Measurements from ENCODE around the genes IL18BP and TOMT.

GRCh38 chr11:71998525-71999454, at the start of gene IL18BP:
IL18BP (plus strand) TSS chr11:71998909.
- PRO-cap = bidirectional peak, plus-strand start at chr11:71998912, minus-strand start at chr11:71998882

- PRO-cap = no peak
Measured at GRCh38 chr11:72013264-72014252, 14.8 kb downstream of the IL18BP start.

GRCh38 chr11:72069241-72069706, 11.1 kb downstream of the NUMA1 start:
- PRO-cap = no peak

DNA sequence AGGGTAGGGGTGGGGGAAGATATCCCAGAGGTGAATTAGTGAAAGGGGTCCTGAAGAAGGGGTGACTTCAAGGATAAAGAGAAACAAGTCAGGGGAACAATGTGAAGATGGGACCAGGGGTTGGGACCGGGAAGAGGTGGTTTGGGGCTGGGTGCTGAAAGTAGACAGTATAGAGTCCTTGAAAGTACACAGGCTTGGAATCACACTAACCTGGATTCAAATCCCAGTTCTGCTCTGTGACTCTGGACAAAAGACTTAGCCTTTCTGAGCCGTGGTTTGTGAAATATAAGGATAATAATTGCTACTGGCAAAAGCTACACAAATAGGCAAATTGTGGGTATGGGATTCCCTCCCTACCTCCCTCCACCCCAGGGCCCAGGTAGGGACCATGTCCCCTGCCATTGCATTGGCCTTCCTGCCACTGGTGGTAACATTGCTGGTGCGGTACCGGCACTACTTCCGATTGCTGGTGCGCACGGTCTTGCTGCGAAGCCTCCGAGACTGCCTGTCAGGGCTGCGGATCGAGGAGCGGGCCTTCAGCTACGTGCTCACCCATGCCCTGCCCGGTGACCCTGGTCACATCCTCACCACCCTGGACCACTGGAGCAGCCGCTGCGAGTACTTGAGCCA, at the start of gene TOMT:
TSS of gene TOMT (plus strand) at position 361 of the 630 bp plus-strand sequence.
- PRO-cap = no peak

GRCh38 chr11:72208997-72209385, 7.6 kb upstream of the FOLR2 start:
- PRO-cap = no peak

DNA sequence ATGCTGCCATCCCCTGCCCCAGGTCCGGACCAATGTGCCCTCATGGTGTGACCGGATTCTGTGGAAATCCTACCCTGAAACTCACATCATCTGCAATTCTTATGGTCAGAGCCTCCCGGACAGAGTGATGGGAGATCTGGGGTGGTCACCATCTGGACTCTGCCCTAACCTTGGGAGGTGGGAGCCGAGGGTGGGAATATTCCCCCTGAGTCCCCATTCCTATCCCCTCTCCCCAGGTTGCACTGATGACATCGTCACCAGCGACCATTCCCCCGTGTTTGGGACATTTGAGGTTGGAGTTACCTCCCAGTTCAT, 8.8 kb downstream of the INPPL1 start:
- PRO-cap = no peak

DNA sequence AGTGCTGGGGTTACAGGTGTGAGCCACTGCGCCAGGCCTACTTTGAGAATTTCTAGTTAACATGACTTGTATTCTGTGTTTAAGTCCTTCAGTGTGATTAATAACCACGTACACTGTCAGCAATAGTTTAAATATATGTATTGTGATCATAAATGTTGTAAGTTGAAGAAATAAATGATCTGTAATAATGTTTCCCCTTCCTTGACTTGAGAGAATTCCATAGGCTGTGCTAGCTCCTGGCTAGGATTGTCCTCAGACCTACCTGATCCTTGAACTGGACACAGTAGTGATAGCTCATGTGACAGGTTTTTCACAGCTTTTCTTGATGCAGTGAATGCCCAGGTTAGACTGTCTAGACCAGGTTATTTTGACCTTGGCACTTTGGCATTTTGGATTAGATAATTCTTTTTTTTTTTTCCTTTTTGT, 47.2 kb upstream of the CLPB start:
- PRO-cap = no peak

DNA sequence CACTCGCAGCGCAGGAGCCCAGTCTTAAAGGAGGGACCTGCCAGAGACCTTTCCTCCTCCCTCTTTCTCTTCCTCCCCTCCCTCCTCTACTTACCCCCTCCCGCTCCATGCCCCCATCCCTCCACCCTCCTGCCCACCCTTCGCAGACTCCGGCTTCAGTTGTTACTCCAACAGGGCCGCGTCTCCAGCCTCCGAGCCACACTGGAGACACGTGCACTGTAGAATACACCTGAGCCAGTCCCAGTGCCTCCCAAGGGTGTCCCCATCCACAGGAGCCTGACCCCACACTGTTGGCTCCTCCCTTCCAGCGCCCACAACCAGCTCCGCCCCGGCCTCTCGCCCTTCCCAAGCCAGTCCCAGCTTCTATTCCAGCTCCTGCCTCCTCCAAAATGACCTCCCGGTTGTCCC, 59.3 kb downstream of the PDE2A start:
- PRO-cap = no peak

- PRO-cap = no peak
Measured at GRCh38 chr11:72632270-72632982, 41.8 kb downstream of the PDE2A start.

DNA sequence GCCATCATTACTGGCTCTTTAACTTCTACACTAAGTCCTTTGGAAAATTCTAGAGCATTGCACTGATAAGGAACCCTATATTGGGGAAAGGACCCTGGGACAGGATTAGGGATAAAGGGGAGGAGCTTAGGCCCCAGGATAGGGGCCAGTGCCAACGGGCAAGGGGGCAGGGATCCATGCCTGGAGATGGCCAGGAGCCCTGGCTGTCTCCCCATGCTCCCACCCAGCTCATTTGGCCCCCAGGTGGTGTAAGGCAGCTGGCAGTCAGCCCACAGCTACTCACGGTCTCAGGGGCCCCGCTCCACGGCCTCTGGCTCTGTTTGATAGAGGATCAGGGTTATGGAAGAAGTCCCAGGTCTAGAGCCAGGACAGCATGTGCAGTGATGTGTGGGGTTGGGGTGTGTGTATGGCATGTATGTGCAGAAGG, 18.3 kb upstream of the PDE2A start:
- PRO-cap = no peak

- PRO-cap = no peak
Measured at GRCh38 chr11:72703002-72703753, 29.0 kb upstream of the PDE2A start.

GRCh38 chr11:72703761-72704324, 29.6 kb upstream of the PDE2A start:
- PRO-cap = no peak

DNA sequence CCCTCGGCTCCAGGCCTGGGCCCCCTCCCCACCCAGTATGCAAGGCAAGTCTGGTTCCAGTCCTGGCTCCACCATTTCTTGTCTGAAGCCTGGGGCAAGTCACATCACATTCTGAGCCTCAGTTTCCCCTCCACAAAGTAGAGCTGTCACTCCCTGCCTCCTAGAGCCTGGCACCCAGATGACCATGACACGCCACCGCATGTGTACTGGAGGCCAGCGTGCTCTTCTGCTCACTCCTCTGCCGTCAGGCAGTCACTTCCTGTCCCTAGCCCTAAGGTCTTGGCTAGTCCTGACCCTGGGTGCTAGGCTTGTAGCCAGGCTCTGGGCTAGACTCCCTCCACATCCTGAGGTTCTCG, 12.7 kb downstream of the ARAP1 start:
- PRO-cap = no peak

- PRO-cap = no peak
Measured at GRCh38 chr11:72754314-72755450, 2.5 kb upstream of the ARAP1 start.

DNA sequence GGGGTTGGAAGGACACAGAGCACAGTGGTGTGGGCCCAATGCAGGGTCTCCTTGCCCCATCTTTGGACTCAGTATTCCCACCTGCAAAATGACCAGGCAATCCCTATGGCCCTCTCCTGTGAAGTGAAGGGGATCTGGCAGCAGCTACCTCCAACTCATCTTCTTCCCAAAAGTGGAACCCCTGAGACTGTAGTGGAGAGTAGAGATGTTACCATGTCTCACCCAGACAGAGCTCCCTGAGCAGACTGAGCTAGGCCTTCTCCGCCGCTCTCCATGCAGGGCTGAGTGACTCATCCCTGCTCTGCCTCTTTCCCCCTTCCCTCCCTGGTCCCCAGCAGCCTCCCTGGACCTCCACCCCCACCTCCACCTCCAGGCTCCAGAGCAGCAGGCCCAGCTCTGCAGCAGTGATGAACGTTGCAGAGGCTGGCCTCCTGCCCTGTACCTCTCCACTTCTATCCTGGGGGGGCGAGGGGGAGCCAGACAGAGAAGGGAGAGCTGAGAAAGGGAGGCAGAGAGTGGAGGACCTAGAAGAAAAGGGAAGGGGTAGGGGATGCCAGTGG, 19.2 kb upstream of the ARAP1 start:
- PRO-cap = no peak

GRCh38 chr11:72779538-72780134, 14.2 kb downstream of the STARD10 start:
- PRO-cap = no peak

DNA sequence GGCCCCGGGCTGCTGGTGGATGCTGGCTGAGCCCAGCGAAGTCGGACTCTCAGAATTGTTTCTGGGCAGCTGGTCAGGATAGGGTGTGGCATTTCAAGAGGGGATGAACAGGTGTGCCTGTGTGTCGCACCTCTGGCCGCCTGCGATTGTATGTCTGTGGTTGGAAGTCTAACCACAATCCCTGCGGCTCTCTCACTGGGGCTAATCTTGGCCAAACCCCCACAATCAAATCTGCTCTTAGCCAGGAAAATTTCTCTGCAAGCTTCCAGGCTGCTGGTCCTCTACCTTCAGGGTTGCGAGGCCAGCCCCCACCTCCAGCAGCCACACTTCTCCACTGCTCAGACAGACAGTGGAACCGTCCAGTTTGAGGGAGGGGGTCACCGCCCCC, 897 bp downstream of the ATG16L2 start:
- PRO-cap = no peak

- PRO-cap = no peak
Measured at GRCh38 chr11:72821523-72821952, 7.3 kb downstream of the ATG16L2 start.

DNA sequence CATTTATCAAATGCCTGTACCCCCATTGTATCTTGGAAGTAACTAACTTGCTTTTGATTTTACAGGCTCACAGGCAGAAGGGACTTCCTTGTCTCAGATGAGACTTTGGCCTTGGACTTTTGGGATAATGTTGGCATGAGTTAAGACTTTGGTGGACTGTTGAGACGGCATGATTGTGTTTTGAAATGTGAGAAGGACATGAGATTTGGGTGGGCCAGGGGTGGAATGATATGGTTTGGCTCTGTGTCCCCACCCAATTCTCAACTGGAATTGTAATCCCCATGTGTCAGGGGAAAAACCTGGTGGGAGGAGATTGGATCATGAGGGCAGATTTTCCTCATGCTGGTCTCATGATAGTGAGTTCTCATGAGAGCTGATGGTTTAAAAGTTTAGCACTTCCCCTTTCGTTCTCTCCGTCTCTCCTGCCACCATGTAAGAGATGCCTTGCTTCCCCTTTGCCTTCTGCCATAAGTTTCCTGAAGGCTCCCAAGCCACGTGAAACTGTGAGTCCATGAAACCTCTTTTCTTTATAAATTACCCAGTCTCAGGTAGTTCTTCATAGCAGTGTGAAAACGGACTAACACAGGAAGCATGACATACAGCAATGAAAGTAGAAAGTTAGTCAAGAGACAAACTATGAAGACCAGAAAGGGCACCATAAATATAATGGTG, 113.5 kb downstream of the FCHSD2 start:
- PRO-cap = no peak

DNA sequence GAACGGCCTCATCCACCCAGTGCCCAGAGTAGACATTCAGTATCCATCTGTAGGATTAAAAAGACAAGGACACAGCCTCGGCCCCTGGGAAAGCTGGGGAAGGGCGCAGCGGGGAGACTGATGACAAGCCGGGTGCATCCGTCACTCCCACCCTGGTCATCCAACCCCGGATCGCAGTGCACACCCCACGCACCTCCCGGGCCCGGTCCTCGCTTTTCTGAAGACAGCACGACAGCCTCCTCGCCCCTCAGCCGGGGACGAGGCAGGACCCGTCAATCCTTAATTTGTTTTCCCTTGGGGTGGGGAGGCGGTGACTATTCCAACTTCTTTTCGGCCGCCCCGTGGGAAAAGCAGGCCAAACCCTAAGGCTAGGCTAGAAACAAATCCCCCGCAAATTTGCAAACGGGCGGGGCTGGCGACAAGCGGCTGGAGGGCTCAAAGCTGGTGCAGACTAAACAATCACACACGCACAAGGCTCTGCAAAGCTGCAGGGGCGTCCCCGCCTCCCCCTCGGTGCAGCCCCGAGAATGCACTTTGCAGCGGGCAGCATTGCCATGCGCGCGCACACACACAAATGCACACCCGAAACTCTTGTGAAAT, 990 bp downstream of the FCHSD2 start:
- PRO-cap = bidirectional peak, plus-strand start outside the sequence, minus-strand start at position 453 of the sequence

Data from colic lymph node (tissue), 1 donor.